ENCODE results near the gene CBR3.

- PRO-cap, result no peak
- RAMPAGE, long total RNA, 5 experiments, result no peak in any of the 5 experiments
- RRBS, result no CpG with 5 or more reads among the region's 12 CpGs
These were observed 23.8 kb upstream of the RUNX1 start for GRCh38 chr21:35072789-35073440.

DNA sequence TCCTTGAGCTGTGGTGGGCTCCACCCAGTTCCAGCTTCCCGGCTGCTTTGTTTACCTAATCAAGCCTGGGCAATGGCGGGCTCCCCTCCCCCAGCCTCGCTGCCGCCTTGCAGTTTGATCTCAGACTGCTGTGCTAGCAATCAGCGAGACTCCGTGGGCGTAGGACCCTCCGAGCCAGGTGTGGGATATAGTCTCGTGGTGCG is 450.1 kb upstream of the RUNX1 start:
- PRO-cap, result no peak
- RAMPAGE, long total RNA, 5 experiments, result no peak in any of the 5 experiments
- RRBS, result no CpG with 5 or more reads among the region's 10 CpGs

DNA sequence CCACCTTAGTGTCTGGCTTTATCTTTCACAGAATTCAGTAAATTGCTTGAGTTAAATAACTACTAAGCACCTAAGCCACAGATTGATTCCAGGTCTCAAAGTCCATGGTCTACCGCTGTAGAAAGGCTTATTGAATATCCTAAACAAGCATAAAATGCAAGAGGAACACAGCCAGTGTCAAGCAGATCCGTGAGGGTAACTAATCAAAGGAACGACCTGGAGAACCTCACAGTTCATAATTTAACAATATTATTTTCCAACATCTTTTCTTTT is 4.0 kb upstream of the CBR1 start:
- PRO-cap, result no peak
- RAMPAGE, long total RNA, 5 experiments, result no peak in any of the 5 experiments
- RRBS, result no CpG with 5 or more reads among the region's 3 CpGs

DNA sequence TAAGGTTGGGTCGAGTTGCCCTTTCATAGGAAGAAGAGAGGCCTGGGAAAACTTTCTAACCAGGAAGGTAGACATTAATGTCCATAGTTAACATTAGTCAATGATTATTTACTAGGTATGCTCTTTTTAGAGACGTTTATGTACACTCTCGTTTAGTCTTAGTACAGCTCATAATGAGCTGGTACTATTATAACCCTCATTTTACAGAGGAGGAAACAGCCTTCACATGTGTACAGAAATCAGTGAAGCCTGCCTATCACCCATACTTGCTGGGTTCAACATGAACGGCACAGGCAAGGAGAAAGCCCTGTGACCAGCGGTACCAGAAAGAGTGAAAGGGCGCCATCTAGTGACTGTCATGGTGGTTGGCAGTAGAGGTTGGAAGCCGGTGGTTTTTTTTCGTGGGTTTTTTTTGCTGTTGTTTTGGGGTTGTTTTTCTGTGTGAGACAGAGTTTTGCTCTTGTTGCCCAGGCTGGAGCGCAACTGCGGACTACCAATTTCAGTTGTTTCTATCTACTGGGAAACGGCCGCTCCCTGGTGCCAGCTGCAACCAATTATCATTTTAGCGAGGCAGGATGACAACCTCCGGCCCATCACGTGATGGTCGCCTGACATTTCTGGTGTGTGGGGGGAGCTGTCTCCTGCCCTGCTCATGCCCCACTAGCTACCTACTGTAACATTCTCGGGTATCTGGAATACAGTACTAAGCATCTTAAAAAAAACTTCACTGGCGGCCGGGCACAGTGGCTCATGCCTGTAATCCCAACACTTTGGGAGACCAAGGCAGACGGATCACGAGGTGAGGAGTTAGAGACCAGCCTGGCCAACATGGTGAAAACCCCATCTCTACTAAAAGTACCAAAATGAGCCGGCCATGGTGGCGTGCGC is 22.0 kb upstream of the CBR3 start:
- PRO-cap, result unidirectional peak, plus-strand start at position 614 of the sequence
- RAMPAGE, long total RNA, 5 experiments, result no peak in any of the 5 experiments
- RRBS, result no CpG with 5 or more reads among the region's 24 CpGs

GRCh38 chr21:36135014-36135346 is at the start of gene CBR3:
Gene CBR3 (plus strand): TSS chr21:36135079.
- PRO-cap, result bidirectional peak, plus-strand start at chr21:36135086, minus-strand start at chr21:36134942
- RAMPAGE, long total RNA, 5 experiments, result start-site peak on the plus strand in 2 of 5 experiments, at chr21:36135080-36135087 at its widest, 12 to 32 reads per replicate
- RRBS, result 2% methylated on average over 19 of the region's 36 CpGs

DNA sequence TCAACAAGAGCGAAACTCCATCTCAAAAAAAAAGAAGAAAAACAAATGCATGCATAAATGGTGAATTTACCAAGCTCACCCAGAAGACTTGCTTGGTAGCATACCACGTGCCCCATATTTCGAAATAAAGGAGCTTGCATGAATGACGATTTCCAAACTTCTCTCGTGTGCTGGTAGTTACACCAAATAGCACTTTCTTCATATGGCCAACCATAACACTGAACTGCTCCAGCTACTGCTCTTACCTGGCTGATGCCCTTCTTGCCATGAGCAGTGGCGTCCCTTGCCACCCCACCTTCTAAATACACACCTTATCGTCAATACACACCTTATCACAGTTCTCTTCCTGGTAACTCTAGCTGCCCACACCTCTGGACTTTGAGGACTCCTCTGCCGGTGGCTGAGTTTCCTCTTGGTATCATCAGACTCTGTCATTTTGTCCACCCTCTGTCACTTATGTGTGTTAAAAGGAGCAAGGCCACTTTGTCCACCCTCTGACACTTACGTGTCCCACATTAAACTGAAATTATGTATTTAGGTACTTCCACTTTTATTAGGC is 2.9 kb downstream of the DOP1B start:
- PRO-cap, result unidirectional peak, minus-strand start at position 243 of the sequence; unidirectional peak, minus-strand start at position 251 of the sequence
- RAMPAGE, long total RNA, 5 experiments, result no peak in any of the 5 experiments
- RRBS, result no CpG with 5 or more reads among the region's 9 CpGs

GRCh38 chr21:36377298-36378303 is 7.6 kb upstream of the CHAF1B start:
- PRO-cap, result no peak
- RAMPAGE, long total RNA, 5 experiments, result no peak in any of the 5 experiments
- RRBS, result 30% methylated on average over 2 of the region's 18 CpGs

- PRO-cap, result bidirectional peak, plus-strand start at chr21:36430332, minus-strand start at chr21:36430116
- RAMPAGE, long total RNA, 5 experiments, result start-site peak on the plus strand in 1 of 5 experiments, at chr21:36430347-36430373 at its widest, 5 reads per replicate
- RRBS, result no CpG with 5 or more reads among the region's 32 CpGs
These were observed 44.8 kb downstream of the CHAF1B start for GRCh38 chr21:36429775-36430643.

GRCh38 chr21:36700962-36701989 is 2.4 kb downstream of the SIM2 start:
- PRO-cap, result unidirectional peak, plus-strand start at chr21:36701862
- RAMPAGE, long total RNA, 5 experiments, result start-site peak on the minus strand in 1 of 5 experiments, at chr21:36701306-36701509 at its widest, 12 reads per replicate
- RRBS, result 9% methylated on average over 28 of the region's 74 CpGs

- PRO-cap, result bidirectional peak, plus-strand start at chr21:36705502, minus-strand start at chr21:36705294
- RAMPAGE, long total RNA, 5 experiments, result no peak in any of the 5 experiments
- RRBS, result 7% methylated on average over 5 of the region's 37 CpGs
These were observed 6.2 kb downstream of the SIM2 start for GRCh38 chr21:36704985-36705697.

DNA sequence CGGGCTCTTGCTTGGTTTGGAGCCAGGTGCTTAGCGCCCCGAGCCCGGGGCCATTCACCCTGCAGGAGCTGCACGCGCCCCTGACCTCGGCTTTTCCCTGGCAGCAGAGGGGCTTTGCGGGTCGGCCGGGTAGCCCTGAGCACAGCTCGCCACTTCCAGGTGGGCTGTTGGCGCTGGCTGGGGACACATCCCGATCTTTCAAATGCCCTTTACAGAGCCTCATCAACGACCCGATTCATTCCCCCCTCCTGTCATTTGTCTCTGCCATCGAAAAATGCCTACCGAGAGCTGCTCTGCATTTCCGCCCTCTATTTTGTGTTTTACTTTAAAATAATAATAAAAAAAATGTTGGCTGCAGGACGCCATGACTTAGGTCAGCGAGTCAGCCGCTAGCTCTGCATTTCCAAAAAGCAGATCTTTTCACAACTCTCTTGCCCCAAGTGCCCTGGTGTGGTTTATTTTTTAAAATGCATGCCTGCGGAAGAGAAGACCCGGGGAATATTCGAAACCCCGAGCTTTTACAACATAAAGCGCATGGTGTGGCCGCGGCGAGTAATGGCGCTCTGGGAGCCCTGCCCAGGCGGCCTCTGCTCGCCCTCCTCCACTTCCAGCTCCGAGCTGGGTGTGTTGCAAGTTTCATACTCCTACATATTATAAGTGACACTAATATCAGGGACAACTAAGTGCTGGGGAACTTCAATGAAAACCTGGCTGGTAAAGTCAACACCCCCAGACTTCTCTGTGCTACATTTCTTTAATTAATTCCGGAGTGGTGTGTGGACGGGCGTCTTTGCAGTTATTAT is 11.6 kb downstream of the SIM2 start:
- PRO-cap, result no peak
- RAMPAGE, long total RNA, 5 experiments, result no peak in any of the 5 experiments
- RRBS, result 19% methylated on average over 9 of the region's 36 CpGs

- PRO-cap, result no peak
- RAMPAGE, long total RNA, 5 experiments, result no peak in any of the 5 experiments
- RRBS, result 89% methylated on average over 2 of the region's 16 CpGs
These were observed 93.4 kb downstream of the SIM2 start for GRCh38 chr21:36792092-36792894.

DNA sequence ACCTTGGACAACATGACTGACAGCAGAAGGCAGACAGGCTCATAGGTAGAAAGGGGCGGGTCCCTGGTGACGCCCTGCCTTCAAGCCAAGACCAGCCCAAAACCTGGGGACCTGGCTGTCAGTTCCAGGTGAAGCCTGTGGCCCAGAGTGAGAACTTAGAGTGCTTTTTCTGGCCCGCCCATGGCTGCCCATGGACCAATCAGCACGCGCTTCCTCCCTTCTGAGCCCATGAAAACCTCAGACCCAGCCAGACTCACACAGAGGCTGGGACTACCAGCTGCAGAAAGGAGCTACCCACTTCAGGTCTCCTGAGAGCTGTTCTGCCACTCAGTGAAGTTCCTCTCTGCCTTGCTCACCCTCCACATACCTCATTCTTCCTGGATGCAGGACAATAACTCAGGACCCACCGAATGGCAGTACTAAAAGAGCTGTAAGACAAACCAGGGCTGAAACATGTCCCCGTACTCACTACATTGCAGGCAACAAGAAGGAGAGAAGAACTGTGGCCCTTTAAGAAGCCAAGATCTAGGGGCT is 7.0 kb downstream of the HLCS start:
- PRO-cap, result no peak
- RAMPAGE, long total RNA, 5 experiments, result no peak in any of the 5 experiments
- RRBS, result no CpG with 5 or more reads among the region's 7 CpGs

- PRO-cap, result no peak
- RAMPAGE, long total RNA, 5 experiments, result no peak in any of the 5 experiments
- RRBS, result no CpG with 5 or more reads among the region's 1 CpG
These were observed 30.5 kb downstream of the TTC3 start for GRCh38 chr21:37103463-37104038.

DNA sequence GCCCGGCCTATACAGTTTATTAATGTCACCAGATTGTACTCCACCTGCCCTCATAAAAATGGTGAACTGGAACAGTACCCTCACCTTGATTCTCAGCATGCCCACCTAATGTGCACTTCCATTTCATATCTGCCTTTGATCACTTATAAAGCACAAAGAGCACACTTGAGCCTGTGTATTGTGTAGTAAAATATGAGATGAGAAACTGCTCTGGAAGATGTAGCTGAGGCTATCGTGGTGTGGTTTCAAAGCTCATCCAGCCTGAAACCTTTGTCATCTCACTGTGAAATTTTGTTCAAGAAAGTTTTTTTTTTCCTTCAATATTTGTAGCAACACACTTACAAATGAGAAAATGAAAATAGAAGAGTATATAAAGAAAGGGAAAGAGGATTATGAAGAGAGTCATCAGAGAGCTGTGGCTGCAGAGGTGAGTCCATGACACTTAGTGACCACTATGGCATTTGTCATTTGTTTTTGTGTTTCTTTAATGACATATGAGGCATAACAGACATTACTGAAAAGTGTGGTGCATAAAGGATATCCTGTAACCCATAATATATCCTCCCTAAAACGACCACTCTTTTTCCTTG is 80.3 kb downstream of the VPS26C start:
- PRO-cap, result no peak
- RAMPAGE, long total RNA, 5 experiments, result start-site peak on the plus strand in 2 of 5 experiments, centred at positions 200 to 325 of the sequence, 5 reads per replicate
- RRBS, result no CpG with 5 or more reads among the region's 3 CpGs

DNA sequence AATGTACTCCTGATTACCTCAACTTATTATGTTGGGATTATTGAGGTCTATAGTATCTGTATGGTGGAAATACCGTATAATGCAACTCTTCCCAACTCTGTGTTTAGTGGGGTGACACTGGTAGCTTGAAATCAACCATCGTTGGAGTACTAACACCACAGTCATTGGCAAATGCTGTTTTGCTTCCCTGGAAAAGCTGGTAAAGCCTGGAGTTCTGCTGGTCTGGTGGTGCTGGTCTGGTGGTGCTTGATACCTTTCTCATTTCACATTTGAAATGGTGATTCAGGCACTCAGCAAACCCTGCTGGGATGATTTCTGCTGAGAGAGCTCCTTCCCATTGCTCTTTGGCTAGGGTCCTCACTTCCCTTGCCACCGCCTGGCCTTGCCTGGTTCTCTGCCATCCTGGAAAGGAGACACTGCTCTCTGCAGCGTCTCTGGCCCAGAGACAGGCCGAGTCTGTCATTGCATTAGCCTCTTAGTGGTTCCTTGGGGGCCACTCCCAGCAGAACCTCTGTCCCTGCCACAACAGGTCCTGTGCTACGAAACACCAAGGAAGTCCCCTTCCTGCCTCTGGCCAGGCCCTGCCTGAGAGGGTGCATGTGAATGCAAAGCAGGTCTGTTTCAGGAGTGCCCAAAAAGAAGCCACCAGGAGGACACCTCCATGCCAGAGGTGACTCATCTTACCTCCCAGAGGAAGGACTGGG is 59.9 kb downstream of the VPS26C start:
- PRO-cap, result no peak
- RAMPAGE, long total RNA, 5 experiments, result no peak in any of the 5 experiments
- RRBS, result no CpG with 5 or more reads among the region's 6 CpGs

GRCh38 chr21:37376979-37377178 is 10.3 kb downstream of the DYRK1A start:
- PRO-cap, result no peak
- RAMPAGE, long total RNA, 5 experiments, result no peak in any of the 5 experiments
- RRBS, result no CpG with 5 or more reads among the region's 2 CpGs

DNA sequence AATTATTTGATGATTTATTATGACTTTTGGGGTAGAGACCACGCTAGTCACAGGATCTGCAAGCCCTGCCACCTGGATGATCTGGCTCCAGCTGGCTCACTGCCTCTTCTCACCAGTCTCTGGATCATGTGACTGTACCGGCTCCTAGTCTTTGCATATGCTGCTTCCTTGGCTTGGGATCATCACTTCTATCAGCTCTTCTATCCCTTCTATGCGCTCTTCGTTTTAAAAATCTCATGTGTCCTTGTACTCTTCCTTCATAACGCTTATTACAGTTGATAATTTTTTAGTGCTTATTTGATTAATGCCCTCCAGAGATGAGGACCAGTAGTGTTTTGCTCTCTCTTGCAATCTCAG is 14.2 kb downstream of the DYRK1A start:
- PRO-cap, result no peak
- RAMPAGE, long total RNA, 5 experiments, result no peak in any of the 5 experiments
- RRBS, result no CpG with 5 or more reads among the region's 5 CpGs

- PRO-cap, result no peak
- RAMPAGE, long total RNA, 5 experiments, result no peak in any of the 5 experiments
- RRBS, result no CpG with 5 or more reads among the region's 9 CpGs
These were observed 155.2 kb downstream of the DYRK1A start for GRCh38 chr21:37521664-37522199.

- PRO-cap, result no peak
- RAMPAGE, long total RNA, 5 experiments, result no peak in any of the 5 experiments
- RRBS, result no CpG with 5 or more reads among the region's 8 CpGs
These were observed 190.6 kb downstream of the DYRK1A start for GRCh38 chr21:37557155-37557683.